Epidermal melanocyte (primary cell): ENCODE measurements around the genes STRN4, NPAS1, TMEM160, SAE1 and C5AR1.

DNA sequence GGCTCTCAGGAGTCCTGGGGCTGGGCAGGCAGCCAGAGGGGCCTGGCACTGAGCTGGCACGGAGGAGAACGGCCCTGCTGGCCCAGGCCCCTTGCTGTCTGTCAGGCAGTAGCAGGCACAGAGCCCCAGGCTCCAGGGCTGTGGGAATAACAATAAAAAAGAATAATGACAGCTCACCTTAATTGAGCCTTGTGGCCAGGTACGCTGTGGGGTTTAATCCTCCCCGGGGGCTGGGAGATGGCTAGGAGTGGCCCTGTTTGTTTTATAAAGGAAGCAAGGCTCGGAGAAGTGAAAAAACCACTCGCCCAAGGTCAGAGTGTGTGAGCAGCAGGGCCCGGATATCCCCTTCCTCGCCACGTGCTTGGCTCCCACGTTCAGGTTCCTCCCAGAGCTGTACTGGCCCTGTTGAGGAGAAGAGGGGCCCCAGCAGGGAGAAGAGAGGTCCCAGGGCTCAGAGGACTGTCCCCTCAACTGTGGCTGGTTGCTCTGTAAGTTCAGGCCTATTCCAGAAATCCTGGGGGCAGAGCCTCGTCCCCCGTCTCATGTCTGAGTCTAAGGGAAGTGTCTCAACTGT lies 3.7 kb downstream of the PPP5C start:
- RRBS: 62% methylated on average over 3 of the region's 12 CpGs

GRCh38 chr19:46480852-46481500 lies 9.6 kb upstream of the PNMA8A start:
- RRBS: no CpG with 5 or more reads among the region's 13 CpGs

DNA sequence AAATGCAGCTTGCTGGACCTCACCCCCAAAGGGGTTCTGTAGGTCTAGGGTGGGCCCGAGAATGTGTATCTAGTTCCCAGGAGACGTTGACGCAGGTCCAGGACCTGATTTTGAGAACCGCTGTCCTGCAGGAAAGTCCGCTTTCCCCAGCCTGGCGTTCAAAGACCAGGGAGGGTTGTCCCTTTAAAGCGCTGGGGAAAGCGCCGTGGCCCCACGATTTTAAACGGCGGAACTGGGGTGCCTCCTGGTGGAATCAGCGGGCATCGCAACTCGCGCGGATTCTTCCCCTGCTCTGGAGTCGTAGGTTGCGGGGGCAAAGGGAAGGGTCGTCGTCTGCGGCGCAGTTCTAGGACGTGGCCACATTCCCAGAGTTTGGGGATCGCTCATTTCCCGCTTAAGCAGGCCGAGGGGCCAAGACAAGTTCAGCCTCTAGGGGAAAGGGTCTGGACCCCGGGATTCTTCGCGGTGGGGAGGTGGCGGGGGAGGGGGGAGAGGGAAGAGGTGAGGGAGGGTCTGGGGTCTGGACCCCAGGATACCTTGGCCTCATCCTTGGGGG lies 7.8 kb downstream of the PNMA8B start:
- RRBS: no CpG with 5 or more reads among the region's 31 CpGs

DNA sequence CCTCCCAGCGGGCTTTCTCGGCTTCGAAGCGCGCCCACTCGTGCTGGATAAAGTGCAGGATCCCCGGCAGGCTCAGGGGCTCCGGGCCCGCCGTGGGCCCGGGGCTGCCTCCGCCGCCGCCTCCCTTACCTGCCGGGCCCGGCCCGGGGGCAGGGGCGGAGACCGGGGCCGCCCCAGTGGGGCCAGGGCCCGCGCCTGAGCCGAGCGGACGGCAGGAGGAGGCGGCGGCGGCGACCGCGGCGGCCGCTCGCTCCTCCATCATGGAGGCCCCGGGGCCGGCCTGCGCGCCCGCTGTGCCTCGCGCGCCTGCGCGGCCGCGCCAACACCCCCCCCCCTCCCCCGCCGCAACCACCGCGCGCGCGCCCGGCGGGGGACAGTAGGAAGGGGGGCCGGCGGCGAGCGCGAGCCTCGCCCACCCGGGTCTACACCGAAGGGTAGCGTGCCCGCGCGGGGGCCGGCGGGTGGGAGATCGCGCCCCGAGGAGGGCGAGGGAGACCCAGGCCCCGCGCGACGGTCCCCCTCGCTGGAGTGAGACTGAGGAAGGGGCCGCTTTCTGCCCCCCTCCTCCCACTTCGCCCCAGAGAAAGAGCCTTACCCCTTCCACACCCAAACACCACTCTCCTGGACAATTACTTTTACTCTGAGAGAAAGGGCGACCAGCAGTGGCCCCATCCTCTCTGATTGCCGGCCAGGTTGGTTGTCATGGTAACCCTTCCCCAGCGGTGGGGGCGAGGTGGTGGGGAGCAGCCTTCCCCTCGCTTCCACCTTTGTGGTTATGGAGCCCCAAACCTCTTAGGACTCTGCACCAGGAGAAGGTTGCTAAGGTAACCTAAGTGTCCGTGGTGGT lies at the start of gene STRN4:
STRN4 (minus strand) TSS at position 282 of the 847 bp plus-strand sequence.
- RRBS: 1% methylated on average over 26 of the region's 86 CpGs

- RRBS: no CpG with 5 or more reads among the region's 39 CpGs
Measured at GRCh38 chr19:46856071-46856853, 4.5 kb upstream of the ARHGAP35 start.

GRCh38 chr19:47019310-47020055 lies at the start of gene NPAS1:
NPAS1 (plus strand) TSS chr19:47019837.
- RRBS: 5% methylated on average over 9 of the region's 61 CpGs

GRCh38 chr19:47047640-47048338 lies 635 bp downstream of the TMEM160 start:
- RRBS: under 1% methylated on average over 9 of the region's 37 CpGs

DNA sequence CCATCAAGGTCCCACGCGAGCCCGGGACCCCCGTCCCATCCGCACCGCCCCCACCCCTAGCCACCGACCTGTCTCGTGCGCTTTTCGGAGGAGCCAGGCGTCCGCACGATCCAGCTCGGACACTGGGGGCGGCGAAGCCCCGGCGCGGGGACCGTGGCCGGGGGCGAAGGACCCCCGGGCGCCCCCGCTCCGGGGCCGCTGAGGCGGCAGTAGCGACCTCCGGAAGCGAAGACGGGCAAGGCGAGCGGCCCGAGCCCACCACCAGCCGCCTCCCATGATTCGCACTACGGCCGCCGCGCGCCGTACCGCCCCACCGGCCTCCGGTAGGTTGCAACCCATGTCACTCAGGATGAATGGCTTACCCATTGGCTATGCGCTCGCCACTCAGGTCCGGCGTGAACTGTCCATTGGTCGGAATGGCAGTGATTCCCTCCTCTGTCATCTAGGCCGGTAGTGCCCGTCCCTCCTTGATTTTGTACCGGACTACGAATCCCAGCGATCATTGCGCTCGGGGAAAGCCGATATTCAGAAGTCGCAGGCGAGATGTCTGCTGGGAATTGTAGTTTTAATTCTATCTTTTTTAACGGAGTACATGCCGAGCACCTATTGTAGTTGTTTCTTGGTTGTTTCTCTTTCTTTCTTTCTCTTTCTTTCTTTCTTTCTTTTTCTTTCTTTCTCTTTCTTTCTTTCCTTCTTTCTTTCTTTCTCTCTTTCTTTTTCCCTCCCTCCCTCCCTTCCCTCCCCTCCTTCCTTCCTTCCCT lies at the start of gene TMEM160:
TMEM160 (minus strand) TSS at position 286 of the 761 bp plus-strand sequence.
- RRBS: 3% methylated on average over 32 of the region's 63 CpGs

DNA sequence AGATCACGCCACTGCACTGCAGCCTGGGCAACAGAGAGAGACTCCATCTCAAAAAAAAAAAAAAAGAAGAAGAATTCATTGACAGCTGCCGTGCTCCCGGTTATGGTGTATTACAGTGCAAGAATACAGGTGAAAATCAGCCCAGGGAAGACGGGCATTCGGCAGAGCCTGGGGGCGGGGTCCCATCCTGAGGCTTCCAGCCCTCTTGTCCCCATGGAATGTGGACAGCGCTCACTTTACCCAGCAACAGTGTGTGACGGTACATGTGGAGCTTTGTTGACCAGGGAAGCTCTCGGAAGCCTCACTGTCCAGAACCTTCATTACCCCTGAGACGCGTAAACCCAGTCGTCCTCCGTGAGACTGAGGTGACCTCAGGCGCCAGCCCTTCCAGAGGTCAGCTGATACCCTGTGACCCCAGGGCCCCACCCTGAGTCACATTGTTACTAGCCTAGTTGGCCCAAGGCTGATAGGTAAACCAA lies 10.1 kb upstream of the TMEM160 start:
- RRBS: no CpG with 5 or more reads among the region's 14 CpGs

- RRBS: no CpG with 5 or more reads among the region's 6 CpGs
Measured at GRCh38 chr19:47093177-47093575, 20.4 kb downstream of the ZC3H4 start.

DNA sequence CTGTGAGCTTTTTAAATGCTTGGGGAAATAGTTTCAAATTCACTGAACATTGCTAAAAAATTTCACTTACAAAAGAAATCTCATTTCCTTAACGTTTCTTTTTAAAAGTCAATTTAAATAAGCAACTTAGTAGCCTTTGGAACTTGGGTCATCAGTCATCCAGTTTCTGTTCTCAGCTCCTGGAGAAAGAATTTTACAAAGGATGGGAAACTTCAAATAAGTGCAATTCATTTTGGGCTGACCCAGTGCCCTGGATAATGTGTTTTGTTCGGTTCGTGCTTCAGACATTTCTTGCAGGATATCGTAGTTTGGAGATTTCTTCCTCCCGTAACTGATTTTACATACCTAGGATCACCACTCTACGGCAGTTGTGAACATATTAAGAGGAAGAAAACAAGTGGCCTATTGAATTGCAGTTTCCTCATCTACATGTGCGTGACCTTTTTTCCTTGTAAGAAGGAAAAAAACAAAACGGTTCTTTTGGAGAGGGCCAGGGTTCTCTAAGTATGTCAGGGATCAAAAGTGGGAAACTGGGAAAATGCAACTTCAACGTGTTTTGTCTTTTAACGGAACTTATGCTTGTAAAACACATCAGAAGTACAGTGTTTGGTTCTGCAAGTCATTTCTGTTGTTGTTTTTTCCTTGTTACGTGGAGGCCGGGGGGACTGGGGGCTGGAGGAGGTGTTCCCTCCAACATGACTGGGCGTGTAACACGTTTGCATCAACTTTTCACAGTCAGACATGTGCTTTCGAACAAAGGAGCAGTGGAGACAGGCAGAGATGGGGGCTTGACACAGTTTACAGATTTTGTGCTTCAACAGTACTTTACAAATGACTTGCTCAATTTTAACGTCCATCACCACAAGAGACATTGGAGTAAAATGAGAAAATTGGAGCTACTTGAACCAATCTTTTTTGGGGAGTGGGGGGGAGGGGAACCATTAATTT lies 4.0 kb downstream of the ZC3H4 start:
- RRBS: no CpG with 5 or more reads among the region's 16 CpGs

GRCh38 chr19:47130459-47131400 lies at the start of gene SAE1:
SAE1 (plus strand) TSS chr19:47130835.
- RRBS: 3% methylated on average over 21 of the region's 67 CpGs

DNA sequence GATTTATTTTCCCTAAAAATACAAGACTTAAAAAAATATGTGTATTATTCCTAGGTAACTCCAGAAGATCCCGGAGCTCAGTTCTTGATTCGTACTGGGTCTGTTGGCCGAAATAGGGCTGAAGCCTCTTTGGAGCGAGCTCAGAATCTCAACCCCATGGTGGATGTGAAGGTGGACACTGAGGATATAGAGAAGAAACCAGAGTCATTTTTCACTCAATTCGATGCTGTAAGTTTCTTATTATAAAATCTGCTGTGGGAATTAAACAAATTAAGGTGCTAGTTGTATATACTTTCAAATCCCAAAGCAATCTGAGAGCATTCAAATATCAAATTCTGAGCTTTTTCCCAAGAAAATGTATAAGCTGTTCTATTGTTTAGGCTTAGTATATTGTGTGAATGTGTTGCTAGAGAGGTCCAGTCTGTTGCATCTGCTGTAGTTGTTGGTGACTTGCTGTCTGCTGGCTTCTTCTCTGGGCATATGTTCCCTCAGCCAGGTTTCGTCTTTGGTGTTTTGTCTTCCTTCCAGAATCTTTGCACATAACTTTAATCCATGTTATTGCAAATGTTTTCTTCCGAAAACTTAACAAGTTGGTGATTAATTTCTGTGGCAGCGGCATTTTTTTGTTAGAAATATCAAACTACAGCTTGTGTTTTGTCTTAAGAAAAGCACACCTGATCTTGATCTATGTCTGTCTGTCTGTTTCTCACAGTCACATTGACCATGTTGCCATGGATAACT lies 19.7 kb downstream of the SAE1 start:
- RRBS: no CpG with 5 or more reads among the region's 8 CpGs

- RRBS: 2% methylated on average over 13 of the region's 56 CpGs
Measured at GRCh38 chr19:47226425-47227349, 4.3 kb downstream of the BBC3 start.

DNA sequence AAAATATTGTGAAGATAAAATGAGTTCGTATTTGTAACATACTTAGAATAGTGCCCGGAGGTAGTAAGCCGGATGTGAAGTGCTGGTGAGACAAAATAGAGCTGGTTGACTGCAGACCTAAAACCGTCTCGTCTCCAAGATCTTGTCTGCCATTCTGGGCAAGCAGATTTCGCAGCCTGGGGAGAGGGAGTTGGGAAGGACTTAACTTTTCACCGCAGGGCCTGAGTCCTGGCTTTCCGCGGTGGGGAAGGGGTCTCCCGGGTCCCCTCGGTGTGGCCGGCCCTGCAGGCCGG lies 8.2 kb upstream of the BBC3 start:
- RRBS: no CpG with 5 or more reads among the region's 13 CpGs

GRCh38 chr19:47264356-47265105 lies 8.2 kb downstream of the CCDC9 start:
- RRBS: 97% methylated on average over 7 of the region's 42 CpGs

DNA sequence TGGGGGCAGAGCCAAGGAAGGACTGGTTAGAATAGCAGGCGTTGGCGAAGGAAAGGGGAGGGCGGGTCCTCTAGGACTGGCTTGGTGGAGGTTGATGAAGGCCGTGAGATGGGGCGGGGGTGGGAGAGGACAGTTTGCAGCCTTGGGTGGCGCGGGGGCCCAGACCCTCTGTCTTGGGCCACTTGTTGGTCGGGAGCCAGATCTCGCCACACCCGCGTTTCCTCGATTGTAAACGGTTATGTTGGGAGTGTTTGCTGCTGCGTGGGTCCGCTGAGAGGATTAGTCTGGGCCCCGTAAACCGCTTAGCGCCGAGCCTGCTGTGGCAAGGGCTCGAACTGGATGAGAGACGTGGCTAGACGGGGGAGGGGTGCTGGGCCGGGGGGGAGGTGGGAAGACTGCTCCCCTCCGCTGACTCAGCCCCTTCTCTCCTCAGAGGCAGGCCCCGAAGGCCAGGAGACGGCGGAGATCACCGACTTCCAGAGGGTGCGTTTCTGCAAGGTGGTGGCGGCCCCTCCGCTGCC lies 1.7 kb upstream of the INAFM1 start:
- RRBS: no CpG with 5 or more reads among the region's 31 CpGs

GRCh38 chr19:47309542-47310490 lies at the start of gene C5AR1:
C5AR1 (plus strand) TSS chr19:47309861.
- RRBS: no CpG with 5 or more reads among the region's 18 CpGs

GRCh38 chr19:47323056-47323440 lies 8.9 kb upstream of the C5AR2 start:
- RRBS: no CpG with 5 or more reads among the region's 12 CpGs

GRCh38 chr19:47375739-47376568 lies 26.8 kb downstream of the DHX34 start:
- RRBS: no CpG with 5 or more reads among the region's 27 CpGs